Lower leg skin (tissue), 2 donors: ENCODE measurements around the genes NPHS1, SYNE4 and THAP8.

DNA sequence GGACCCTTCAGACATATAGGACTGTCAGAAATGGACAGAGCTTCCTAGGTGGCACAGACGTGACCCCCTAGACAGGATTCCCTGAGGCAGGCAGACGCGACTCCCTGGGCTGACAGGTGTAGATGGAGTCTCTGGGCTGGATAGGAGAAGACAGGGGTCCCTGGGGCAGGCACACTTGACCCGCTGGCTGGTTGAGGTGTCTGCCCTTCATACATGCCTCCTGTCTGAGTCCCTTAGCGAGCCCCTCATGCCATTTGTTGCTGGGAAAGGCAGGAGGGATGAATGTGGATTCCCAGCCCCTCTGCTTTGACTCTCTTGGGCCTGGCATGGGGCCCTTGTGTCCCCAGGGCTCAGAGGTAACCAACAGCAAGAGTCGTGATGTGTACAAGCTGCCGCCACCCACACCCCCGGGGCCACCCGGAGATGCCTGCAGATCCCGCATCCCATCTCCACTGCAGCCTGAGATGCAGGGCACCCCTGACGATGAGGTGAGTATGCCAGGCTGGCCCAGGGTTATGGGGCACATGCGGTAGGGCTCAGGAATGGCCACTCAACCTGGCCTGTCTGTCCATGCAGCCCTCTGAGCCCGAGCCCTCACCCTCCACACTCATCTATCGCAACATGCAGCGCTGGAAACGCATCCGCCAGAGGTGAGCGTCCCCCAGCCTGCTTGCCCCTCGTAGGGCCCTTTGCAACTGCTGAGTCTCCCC, 3.0 kb downstream of the HSPB6 start:
- PRO-cap, result no peak
- RAMPAGE, long total RNA, 2 experiments, result no peak in any of the 2 experiments

- PRO-cap, result no peak
- RAMPAGE, long total RNA, 2 experiments, result no peak in any of the 2 experiments
Observed at GRCh38 chr19:35754383-35754924, 2.4 kb downstream of the HSPB6 start.

GRCh38 chr19:35754925-35755929, 1.6 kb downstream of the HSPB6 start:
- PRO-cap, result bidirectional peak, plus-strand start at chr19:35755473, minus-strand start at chr19:35755443; bidirectional peak, plus-strand start at chr19:35755829, minus-strand start at chr19:35755643
- RAMPAGE, long total RNA, 2 experiments, result no peak in any of the 2 experiments

DNA sequence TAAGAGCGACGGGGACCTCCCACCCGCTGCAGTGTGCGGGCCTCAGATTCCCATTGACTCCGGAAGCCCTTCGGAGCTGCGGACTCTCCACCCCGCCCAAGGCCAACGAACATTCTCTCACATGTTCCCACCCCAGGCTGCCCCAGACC, 339 bp downstream of the HSPB6 start:
- PRO-cap, result no peak
- RAMPAGE, long total RNA, 2 experiments, result no peak in any of the 2 experiments

GRCh38 chr19:35852217-35852912, at the start of gene NPHS1:
Gene NPHS1 (minus strand): TSS chr19:35852504.
- PRO-cap, result no peak
- RAMPAGE, long total RNA, 2 experiments, result no peak in any of the 2 experiments

DNA sequence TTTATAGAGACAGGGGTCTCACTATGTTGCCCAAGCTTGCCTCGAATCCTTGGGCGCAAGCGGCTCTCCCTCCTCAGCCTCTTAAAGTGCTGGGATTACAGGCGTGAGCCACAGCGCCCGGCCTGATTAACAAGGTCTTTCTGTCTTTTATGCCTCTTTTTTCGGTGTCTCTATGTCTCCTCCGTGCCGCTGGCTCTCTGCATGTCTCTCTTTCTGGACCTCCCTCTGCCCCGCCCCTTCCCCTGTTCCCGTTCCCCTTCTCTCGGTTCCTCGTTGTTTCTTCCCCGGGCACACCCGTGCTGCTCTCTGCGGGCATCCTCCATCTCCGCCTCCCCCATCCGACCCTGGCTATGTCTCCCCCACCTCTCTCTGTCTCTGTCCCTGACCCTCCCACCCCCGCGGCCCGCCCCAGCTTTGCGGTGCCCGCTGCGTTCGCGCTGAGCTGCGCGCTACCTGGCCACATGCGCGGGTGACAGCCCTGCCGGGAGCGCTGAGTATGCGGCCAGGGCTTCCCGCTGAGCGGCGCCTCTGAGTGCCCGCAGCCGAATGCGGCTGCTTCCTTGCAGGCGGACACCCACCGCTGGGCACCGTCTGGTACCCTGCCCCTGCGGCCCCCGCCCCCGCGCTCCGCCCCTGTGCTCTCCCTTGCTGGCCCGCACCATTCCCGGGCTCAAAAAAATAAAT, 8.0 kb upstream of the SDHAF1 start:
- PRO-cap, result no peak
- RAMPAGE, long total RNA, 2 experiments, result no peak in any of the 2 experiments

DNA sequence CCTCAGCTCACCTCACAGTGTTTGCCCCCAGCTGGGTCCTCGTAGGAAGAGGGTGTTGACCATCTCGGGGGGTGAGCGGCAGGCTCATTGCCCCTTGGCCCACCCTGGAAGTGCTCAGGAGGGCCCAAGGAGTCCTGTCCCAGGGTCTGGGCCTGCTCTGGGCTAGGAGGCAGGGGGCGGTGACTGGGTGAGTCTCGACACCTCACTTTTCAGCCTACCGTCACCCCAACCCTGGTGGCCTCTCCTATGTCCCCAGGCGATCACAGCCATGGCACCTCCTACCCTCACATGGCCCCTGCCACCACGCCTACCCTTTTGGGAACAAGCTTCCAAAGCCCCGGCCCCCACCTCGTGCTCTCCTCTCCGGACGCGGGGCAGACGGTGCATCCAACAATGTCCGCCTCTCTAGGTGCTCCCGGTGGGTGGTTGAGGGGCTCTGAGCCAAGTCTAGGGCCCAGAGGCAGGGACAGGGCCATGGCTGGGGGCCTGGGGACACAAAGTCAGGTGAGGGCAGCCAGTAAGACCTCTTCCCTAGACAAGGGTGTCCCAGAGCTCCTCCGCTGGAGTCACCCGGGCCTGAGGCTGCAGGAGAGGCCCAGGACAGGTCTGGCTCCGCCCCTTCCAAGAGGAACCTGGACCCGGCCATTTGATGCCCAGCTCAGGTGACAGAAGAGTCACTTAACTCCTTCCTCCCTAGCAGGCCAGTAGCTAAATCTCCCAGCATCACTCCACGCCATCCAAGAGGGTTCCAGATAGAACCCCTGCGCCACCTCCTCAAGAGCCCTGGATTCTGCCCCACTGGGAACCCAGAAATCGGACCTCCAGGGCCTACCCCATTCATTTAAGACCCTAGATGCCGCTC, at the start of gene SYNE4:
Gene SYNE4, minus strand, starts transcription at position 608 of the 862 bp plus-strand sequence.
- PRO-cap, result no peak
- RAMPAGE, long total RNA, 2 experiments, result start-site peak on the minus strand in 1 of 2 experiments, centred at position 574 of the sequence, 8 reads per replicate

GRCh38 chr19:36009068-36009577, 510 bp upstream of the SYNE4 start:
- PRO-cap, result bidirectional peak, plus-strand start at chr19:36009468, minus-strand start at chr19:36009392
- RAMPAGE, long total RNA, 2 experiments, result no peak in any of the 2 experiments

DNA sequence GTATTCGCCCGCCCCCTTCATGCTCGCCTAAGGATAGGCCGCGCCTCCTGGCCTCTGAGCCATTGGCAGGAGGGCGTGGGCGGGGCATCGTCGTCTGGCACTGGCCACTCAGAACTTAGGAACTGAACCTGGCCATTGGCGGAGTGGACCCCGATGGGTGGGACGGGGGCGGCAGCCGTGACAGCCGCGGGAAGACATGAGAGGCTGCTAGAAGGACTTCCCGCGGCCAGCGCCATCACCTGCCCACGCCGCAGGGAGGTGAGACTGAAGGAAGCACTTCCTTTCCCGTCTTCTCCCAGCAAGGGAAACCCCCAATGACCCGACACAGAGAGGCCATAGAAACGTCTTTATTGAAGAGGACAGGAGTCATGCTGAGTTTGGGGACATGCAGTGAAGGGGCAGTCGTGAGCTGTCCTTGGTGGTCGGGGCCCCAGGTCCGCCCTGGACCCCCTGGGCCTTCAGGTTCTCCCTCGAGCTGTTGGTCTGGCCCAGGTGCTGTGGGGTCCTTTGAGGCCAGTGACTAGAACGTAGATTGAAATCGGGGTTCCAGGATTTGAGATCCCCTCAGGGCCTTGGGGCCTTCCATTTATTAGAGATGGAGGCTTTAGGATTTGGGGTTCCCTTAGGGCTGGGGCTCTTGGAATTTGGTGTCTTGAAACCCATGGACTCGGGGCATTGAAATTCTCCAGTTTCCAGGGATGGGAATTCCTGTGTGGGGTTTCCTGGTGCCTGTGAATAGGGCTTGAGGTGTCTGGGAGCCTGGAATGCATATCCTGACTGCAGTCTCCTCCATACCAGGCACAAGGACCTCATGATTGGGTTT, 527 bp upstream of the ALKBH6 start:
- PRO-cap, result bidirectional peak, plus-strand start at position 210 of the sequence, minus-strand start outside the sequence
- RAMPAGE, long total RNA, 2 experiments, result start-site peak on the plus strand in 2 of 2 experiments, centred at positions 170 to 173 of the sequence, 25 to 29 reads per replicate

DNA sequence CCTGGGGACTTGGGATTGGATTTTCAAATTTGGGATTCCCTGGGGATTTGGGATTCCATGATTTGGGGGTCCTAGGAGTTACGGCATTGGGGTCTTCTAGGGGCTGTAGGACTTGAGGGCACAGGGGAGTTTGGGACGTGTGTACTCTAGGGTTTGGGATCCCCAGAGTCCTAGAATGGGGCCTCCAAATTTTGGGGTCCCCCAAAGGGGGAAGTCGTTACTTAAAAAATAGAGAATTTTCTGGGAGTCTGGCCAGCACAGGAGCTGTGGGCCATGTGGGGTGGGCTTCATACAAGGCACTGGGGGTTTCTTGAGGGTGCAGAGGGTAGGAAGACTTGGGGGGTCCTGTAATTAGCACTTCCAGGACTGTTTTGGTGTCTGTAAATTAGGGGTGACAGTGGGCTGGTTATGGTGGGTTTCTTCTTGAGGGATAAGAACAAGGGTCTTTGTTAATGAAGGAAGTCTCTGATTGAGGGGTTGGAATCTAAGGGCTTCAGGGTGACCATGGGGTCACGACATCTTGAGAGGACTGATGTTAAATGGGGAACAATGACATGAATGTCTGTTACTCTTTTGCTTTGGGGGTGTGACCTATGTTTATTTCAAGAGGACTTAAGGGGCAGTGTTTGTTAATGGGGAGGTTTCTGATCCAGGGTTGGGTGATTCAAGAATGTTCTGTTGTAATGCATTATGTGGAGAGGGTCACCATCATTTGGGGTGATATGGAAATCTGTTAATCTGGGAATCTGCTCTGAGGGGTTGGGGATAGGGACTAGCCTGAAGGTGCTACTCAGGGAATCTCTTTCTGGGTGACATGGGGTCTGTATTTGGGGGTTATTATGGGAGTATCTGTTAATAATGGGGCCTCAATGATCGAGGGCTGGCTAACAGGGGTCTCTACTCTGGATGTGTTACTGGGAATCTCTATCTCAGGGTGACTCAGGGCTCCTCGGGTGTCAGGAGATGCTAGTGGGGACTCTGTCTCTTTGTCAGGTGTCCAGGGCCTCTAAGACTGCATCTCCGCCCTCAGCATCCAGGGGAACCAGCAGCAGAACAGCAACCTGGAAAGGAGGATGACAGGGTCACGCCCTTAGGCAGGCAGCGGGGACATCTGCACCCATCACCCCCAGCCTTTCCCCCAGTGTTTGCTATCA, 1.5 kb upstream of the ALKBH6 start:
- PRO-cap, result no peak
- RAMPAGE, long total RNA, 2 experiments, result no peak in any of the 2 experiments

- PRO-cap, result no peak
- RAMPAGE, long total RNA, 2 experiments, result no peak in any of the 2 experiments
Observed at GRCh38 chr19:36017649-36018007, 3.6 kb upstream of the ALKBH6 start.

GRCh38 chr19:36041826-36042196, 9.1 kb upstream of the CLIP3 start:
- PRO-cap, result no peak
- RAMPAGE, long total RNA, 2 experiments, result no peak in any of the 2 experiments

DNA sequence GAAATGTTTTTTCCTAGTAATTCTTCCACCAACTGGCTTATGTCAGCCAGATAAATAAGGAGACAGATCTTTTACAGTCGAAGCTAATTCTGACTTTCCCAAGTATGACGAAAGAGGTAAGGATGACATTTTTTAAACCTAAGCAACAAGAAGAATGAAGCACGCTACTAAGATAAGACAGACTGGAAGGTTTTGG, 609 bp downstream of the THAP8 start:
- PRO-cap, result no peak
- RAMPAGE, long total RNA, 2 experiments, result no peak in any of the 2 experiments

DNA sequence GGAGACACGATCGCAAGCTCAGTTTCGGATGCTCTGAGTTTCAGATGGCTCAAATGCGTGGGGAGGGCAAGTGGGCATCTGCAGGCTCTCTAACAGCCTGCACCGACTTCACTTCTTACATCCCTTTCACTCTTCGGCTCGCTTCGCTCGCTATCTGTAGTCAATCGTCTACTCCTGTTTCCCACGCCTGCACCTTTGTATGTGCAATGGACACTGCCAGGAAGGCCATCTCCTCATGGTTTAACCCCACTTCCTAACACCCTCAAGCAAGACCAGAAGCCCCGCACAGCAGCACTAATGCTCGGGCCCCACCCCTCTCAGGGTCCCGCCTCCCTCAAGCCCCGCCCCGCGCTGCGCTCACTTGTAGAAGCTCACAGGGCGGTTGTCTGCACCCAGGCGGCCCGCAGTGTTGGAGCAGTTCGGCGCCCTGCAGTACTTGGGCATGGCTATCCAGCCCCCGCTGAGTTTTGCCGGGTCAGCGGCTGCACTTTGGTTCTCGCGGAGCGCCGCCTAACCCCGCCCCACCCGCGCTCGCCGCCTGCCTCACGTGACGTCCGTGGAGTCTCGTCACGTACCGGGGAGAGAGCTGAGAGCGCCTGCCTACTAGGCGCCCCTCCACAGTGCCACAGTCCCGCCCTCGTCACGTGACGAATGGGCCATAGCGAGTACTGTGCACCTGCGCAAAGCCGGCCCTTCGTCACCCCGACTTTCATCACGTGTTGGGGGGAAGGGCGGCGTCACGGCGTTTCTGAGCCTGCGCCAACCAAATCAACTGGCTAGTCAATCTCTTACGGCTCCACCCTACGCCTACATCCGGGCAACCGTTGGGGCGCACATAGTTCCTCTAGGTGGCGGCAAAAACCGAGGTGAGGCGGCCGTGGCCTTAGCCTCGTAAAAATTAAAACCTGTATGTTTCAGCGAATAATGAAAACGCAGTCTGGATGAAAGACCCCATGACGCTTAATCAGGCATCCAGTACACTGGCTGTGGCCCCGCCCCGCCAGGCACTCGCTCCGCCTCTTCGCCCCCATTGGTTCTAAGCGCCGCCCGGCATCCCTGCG, at the start of gene THAP8:
Gene THAP8, minus strand, starts transcription at position 512 of the 1,061 bp plus-strand sequence.
- PRO-cap, result bidirectional peak, plus-strand start at position 404 of the sequence, minus-strand start at position 319 of the sequence; unidirectional peak, minus-strand start at position 462 of the sequence; bidirectional peak, plus-strand start at position 847 of the sequence, minus-strand start at position 625 of the sequence; bidirectional peak, plus-strand start outside the sequence, minus-strand start at position 1,002 of the sequence
- RAMPAGE, long total RNA, 2 experiments, result start-site peak on the minus strand in 2 of 2 experiments, centred at positions 500 to 617 of the sequence, 16 to 49 reads per replicate

DNA sequence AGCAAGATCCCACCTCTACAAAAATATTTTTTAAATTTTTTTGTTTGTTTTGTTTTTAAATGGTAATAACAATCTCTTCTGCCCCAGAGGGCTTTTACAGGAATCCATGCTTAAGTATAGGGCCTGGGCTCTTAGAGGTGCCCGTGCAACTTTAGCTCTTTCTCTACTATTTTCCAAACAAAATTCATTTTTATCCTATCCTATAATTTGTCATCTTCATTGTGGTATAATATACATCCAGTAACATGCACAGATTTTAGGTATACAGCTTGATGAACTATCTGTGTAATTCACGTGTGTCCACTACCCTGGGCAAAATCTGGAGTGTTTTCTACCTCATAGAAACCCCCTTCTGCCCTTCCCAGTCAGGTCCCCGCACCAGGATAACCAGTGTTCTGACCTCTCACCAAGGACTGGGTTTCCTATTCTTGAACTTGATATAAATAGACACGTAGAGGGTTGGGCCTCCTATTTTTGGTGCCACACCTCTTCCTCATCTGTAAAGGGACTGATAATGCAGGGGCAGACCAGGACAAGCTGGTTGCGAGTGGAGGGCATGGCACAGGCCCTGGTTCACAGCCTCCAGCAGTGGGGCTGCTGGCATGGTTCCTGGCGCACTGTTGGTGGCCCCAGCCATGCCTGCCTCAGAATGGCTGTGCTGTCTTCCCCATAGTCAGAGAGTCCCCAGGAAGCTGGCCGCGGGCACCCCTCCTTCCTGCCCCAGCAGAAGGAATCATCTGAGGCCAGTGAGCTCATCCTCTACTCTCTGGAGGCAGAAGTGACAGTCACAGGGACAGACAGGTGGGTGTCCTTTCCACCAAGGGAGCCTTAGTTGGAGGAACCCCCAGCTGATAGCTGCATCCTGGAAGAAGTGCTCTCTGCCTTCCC, 10.6 kb upstream of the OVOL3 start:
- PRO-cap, result no peak
- RAMPAGE, long total RNA, 2 experiments, result no peak in any of the 2 experiments

DNA sequence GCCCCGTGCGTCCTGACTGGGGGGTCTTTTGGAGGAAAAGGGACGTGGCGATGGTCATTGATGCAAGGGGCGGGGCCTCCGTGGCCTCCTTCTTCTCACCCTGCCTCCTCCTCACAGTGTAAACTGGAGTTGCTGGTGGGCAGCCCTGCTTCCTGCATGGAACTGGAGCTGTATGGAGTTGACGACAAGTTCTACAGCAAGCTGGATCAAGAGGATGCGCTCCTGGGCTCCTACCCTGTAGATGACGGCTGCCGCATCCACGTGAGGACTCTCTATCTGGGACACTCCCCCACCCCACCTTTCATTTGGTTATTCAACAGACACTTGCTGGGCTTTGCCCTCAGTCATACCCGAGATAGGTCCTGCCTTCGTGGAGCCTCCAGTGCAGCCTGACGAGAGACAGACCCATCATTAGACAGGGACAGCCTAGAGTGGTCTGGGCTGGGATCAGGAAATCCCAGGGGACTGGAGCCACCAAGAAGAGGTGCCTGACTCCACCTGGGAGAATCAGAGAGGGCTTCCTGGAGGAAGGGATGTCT, 725 bp downstream of the TBCB start:
- PRO-cap, result no peak
- RAMPAGE, long total RNA, 2 experiments, result no peak in any of the 2 experiments

GRCh38 chr19:36127754-36128847, 11.8 kb upstream of the CAPNS1 start:
- PRO-cap, result unidirectional peak, plus-strand start at chr19:36128115
- RAMPAGE, long total RNA, 2 experiments, result no peak in any of the 2 experiments

- PRO-cap, result no peak
- RAMPAGE, long total RNA, 2 experiments, result no peak in any of the 2 experiments
Observed at GRCh38 chr19:36140560-36140694, 561 bp downstream of the CAPNS1 start.

DNA sequence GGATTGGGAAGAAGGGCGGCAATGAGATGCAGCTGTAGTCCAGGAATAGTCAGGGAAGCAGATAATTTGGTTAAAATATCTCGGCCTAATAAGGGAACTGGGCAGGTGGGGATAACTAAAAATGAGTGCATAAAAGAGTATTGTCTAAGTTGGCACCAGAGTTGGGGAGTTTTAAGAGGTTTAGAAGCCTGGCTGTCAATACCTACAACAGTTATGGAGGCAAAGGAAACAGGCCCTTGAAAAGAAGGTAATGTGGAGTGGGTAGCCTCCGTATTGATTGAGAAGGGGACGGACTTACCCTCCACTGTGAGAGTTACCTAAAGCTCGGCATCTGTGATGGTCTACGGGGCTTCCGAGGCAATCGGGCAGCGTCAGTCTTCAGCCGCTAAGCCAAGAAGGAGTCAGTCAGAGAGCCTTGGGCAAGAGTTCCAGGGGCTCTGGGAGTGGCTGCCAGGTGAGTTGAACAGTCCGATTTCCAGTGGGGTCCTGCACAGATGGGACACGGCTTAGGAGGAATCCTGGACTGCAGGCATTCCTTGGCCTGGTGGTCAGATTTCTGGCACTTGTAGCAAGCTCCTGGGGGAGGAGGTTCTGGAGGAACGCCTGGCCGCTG, 6.2 kb upstream of the COX7A1 start:
- PRO-cap, result no peak
- RAMPAGE, long total RNA, 2 experiments, result no peak in any of the 2 experiments

GRCh38 chr19:36237000-36238062, 22.4 kb downstream of the ZNF146 start:
- PRO-cap, result no peak
- RAMPAGE, long total RNA, 2 experiments, result no peak in any of the 2 experiments